Pericardium fibroblast (primary cell): ENCODE results near the gene FBLN7.

- RAMPAGE, long total RNA = no peak
These were observed 219.8 kb downstream of the SH3RF3 start for GRCh38 chr2:109348771-109349319.

GRCh38 chr2:109497339-109497807 lies 116.4 kb downstream of the SEPTIN10 start:
- RAMPAGE, long total RNA = no peak

DNA sequence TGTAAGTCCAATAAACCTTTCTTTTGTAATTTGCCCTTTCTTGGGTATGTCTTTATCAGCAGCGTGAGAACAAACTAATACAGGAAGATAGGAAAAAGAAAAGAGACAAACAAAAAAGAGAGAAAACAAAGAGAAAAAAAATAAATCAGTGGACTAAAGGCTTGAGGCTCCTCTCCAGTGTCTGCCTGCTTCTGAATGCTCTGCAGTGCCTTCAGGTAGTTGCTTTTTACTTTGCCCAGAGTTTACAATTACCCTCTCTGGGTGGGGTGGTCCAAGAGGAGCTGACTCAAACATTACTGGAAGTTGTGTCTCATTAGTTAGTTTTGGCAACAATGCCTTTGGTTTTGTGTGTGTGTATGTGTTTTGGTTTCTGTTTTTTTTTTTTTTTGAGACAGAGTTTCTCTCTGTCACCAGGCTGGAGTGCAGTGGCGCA lies 40.8 kb upstream of the MALL start:
- RAMPAGE, long total RNA = no peak

DNA sequence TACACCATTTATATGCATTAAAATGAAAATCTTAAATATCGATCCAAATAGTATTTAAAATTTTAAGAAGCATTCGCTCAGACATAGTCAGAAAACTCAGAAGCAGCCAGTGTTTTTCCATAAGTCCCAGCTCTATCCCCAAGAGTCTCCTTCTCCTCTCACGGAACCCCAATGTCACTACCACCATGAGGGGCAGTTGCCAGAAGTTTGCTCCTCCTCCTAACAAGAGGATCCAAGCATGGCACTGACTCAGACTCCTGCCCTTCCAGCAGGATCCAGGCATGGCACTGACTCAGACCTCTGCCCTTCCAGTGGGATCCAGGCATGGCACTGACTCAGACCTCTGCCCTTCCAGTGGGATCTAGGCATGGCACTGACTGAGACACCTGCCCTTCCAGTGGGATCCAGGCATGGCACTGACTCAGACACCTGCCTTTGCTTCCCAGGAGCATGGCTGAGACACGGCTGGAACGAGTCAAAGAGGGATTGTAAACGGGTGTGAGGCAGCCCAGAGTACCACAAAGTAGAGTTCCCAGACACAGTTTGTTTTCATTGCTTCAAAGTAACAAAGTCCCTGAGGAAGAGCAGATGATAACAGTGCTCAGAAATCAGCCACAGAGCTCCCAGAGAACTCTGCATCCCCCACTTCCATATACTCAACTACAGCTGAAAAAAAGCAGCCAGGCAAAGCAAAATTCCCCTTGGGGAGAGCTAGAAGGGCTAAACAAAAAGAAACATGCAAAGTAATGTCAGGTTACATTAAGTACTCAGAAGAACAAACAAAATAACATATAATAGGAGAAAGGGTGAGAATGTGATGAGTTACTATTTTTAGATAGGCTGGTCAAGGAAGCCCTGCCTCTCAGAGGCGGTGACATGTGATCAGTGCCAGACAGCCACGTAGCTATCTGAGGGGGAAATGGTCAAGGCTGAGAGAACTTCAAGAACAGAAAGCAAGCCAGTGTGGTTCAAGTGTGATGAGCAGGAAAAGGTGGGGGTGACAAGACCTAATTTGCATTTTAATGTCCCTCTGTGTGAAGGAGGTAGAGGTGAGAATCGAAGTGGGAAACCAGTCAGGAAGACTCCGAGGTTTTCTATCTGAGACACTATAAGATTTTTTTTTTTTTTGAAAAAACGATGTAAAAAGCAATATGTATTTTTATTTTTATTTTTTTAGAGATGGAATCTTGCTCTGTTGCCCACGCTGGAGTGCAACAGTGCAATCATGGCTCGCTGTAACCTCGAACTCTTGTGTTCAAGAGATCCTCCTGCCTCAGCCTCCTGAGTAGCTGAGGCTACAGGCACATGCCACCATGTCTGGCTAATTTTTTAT lies 2.9 kb downstream of the BUB1 start:
- RAMPAGE, long total RNA = no peak

GRCh38 chr2:110678131-110679193 lies 599 bp upstream of the BUB1 start:
- RAMPAGE, long total RNA = no peak

DNA sequence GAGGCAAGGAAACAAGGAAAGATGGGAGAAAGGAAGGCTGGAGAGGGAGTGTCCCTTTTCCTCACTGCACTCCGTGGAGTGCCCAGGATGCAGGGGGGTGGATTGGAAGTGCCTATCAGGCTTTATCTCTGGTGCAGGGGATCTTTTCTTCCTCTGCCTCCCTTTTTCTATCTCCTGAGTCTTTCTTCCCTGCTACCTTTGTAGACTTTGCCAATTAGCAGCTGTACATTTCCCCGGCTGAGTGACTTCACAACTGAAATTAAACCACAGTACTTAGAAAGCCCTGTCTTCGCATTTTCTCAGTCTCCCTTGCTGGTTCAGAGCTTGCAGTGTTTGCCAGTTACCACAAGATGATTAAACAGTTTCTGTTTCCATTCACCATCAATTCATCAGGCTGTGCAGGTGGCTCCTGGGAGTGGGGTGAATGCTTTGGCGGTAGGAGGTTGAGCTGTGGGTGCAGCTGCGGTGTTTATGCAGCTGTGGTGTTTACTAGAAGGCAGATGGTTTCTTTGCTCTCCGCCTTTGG lies 16.0 kb downstream of the ACOXL start:
- RAMPAGE, long total RNA = no peak

- RAMPAGE, long total RNA = no peak
These were observed 126.5 kb downstream of the ACOXL start for GRCh38 chr2:110858792-110859365.

DNA sequence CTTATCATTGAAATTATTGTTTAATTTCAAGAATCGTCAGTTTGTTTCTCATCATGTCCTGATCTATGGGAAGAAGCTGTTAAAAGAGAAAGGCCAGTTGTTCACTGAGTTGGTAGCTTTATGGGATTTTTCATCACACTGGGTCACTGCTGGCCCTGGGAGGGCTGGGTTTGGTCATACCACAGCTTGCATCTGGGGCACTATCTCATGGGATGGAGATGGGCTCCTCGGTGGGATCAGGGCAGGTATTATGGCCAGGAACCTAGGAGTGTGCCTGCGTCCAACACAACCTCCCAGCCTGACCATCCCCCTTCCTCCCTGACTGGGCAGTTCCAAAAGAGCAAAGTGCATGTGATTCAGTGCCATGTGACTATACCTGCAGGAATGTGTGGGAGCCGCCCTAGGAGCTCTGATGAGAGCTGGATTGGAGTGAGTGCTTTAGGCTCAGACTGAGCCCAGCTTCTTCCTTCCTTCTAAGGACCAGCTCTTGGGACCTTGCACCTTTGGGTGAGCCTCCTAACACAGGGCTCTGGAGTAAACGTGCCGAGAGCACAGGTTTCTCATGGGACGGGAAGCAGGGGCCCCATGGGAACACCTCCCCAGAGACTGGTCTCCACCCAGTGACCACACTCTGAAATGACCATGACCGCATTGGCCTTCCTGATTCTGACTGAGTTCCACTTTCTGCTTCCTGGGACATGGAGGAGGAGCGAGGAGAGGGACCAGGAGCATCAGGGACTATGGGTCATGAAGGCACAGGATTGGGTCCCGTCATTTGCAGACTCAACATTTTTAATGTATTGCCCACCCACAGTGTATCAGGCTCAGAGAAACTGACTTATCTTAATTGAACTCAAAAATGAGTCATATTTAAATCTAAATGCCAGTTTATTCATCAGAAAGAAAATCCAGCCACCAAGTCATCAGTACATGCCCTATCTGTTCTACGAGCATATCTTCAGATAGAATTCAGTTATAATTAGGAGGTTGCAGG lies 87.9 kb upstream of the BCL2L11 start:
- RAMPAGE, long total RNA = no peak

DNA sequence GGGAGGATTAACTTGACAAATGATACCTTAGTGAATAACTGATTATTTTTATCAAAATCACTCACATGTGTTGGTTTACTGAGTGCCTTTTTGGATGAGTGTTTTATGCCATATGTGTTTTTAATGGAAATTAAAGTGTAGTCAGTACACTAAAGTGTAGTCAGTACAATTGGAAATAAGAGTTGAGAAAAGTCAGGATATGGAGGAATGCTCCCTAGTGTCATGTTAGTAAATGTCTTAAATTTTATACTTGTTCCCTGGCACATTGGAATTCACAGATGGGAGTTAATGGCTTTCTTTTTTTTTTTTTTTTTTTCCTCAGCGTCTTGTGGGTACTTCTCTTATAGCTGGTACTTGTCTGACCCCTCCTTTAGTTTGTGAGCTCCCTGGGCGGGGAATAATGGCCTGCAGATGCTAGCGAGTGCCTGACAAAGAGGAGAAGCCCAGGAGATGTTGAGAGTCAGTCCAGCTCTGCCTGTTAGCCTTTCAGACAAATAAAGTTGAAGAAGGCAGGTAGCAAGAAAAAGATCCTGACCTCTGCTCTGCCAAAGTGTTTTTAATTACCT lies 6.5 kb downstream of the BCL2L11 start:
- RAMPAGE, long total RNA = no peak

DNA sequence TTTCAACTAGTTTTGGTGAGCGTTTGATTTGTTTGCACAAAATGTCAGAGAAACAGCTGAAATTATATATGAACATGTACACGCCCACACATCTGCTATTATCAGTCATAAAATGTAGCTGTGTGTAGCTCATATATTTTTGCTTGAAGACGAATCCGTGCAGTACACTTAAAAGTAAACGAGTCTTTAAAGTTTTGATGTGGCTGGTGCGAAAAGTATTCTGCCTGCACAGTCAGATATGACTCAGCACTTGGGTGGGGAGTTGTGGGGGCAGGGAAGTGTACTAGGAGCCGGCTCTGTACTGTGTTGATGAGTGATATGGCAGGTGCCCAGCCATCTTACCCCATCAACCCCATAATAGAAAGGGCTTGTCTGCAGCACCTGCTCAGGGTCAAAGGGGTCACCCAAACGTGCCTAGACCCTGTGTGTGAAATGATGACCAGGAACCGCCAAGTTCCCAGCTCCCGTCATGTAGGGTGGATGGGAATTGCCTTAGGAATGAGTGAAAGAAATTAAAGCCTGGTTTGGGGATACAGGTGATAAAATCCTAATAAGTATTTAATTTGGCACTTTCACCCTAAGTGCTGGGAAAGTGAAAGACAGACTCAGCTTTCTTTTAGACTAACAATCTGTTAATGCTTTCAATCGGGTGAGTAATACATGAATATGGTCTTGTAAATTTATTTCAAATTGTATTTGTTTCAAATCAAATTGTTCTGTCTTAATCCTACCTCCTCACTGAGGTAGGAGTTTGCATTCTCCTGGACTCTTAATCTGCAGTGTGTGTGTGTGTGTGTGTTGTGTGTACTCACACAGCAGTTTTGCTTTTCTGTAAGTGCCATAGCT lies 47.9 kb downstream of the BCL2L11 start:
- RAMPAGE, long total RNA = no peak

- RAMPAGE, long total RNA = no peak
These were observed 293.2 kb downstream of the BCL2L11 start for GRCh38 chr2:111414030-111414235.

DNA sequence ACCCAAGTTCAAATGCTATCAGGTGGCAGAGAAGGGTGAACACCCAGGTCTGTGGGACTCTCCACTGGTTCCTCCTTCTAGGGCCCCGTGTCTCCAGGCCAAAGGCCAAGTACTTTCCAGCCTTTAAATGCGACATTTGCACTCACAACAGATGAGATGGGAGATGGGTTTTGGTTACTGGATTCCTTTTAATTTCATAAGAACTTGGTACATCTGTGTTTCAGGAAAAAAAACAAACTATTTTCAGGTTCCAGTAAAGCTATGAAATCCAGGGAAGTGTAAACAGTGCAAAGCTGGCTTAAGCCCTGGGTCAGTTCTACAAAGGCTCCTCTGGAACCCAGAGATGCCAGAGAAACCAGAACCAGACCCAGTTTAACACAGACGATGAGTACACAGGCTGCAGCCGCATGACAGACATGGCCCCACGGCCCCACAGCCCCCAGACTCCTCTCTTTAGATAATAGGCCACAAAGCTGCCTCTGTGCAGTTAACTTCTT lies 361.6 kb downstream of the ANAPC1 start:
- RAMPAGE, long total RNA = no peak

DNA sequence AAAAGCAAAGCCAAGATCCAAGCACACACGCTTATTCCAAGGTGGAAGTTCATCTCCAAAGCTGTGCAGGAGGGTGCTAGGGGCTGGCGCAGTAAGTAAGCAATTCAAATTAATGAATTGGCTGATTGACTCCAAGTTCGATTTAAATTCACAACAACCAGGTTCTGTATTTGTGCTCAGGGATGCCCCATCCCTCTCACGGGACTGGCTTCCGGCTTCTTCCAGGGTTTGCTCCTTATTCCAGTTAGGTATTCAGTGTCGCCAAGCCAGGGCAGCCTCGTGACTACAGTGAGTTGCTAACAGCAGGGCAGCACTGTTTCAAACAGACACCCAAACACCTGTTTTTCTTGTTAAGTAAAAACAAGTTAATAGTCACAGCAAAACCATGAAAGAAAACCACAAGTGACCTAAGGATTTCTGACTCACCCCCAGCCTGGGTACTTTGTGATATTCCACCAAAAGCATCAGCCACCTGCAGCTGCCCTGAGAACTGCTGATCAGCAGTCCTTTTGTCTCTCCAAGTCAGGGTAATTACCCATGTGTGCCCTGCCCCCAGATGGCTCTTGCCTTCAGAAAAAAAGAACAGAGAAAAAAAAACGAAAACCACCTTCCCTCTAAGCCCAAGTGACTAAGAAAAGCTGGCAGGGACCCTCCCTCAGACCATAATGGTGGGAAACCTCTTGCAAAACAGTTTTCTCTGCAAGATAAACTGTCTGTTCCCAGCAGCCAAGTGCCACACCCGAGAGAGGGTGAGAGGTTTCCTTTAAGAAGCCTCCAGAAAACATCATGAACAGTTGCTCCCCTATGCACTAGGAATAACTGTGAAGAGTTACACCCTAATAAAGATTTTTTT lies 178.2 kb downstream of the ANAPC1 start:
- RAMPAGE, long total RNA = no peak

GRCh38 chr2:111896092-111896453 lies 2.3 kb upstream of the MERTK start:
- RAMPAGE, long total RNA = no peak

- RAMPAGE, long total RNA = no peak
These were observed 21.7 kb downstream of the MERTK start for GRCh38 chr2:111920114-111920474.

GRCh38 chr2:112006292-112006611 lies 48.8 kb upstream of the TMEM87B start:
- RAMPAGE, long total RNA = no peak

GRCh38 chr2:112055780-112056255 lies 749 bp downstream of the TMEM87B start:
- RAMPAGE, long total RNA = no peak

GRCh38 chr2:112065486-112065705 lies 10.3 kb downstream of the TMEM87B start:
- RAMPAGE, long total RNA = no peak

GRCh38 chr2:112138226-112139354 lies at the start of gene FBLN7:
FBLN7 (plus strand) TSS chr2:112138385.
- RAMPAGE, long total RNA = no peak

GRCh38 chr2:112154616-112155305 lies 16.6 kb downstream of the FBLN7 start:
- RAMPAGE, long total RNA = no peak